AG09319 (cell line): ENCODE results near the genes CASZ1, MIIP and TNFRSF8.

GRCh38 chr1:10776170-10776914 is 20.1 kb downstream of the CASZ1 start:
- RRBS: no CpG with 5 or more reads among the region's 14 CpGs

GRCh38 chr1:10791476-10792674 is 4.6 kb downstream of the CASZ1 start:
- RRBS: no CpG with 5 or more reads among the region's 12 CpGs

DNA sequence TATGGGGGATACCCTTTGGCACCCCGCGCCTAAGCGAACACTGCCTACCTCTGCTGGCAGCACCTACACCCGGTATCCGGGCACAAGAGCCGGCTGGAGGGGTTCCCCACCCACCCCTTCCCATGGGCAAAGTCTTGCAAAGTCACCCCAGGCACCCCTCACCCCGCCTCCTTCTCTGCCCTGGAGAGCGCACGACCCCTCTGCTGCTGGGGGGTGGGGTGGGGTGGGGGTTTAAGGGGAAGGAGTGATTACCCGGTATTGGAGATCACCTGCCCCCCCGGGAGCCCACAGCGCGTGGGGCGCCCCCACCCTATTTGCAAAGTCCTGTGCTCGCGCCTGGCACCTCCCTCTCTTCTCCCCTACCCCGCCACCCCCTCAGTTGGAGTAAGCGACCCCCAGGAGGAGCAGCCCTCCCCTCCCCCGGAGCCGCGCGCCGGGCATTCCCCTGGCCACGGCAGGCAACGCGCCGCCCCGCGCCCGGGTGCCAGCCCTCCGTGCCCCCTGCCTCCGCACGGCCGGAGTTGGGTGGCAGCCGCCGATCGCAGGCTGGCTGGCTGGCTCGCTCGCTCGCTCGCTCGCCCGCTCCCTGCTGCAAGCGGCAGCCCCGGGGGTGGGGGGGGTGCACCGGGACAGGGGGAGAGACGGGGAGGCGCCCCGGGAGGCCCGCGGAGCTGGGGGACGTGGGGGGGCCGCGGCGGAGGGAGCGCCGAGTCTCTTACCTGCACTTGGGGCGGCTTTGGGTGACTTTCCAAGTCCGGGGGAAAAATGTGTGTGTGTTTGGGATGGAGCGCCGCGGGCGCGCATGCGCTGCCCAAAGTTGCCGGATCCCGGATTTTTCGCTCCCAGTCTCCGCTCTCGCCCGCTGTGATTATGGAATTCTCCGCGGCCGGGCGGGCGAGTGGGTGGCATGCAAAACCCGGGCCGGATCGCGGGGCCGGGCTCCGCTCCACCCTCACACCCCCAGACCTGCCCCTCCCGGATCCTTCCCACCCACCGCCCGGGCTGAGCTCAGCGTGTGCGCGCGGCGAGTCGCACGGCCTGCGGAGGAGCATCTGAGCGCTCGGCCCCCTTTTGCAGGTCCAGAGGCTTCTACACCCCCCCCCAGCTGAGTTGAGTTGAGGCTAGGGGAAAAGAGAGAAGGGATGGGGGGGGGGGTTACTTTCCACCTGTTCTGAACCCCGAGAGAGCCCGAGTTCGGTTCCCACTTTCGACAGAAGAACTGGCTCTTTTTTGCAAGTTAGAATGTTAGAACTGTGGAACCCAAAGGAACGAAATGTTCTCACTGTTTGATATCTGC is at the start of gene CASZ1:
CASZ1 (minus strand) TSS at position 802 of the 1,297 bp plus-strand sequence.
- RRBS: 2% methylated on average over 43 of the region's 100 CpGs

GRCh38 chr1:10819354-10820268 is 23.2 kb upstream of the CASZ1 start:
- RRBS: 92% methylated on average over 1 of the region's 25 CpGs

- RRBS: no CpG with 5 or more reads among the region's 14 CpGs
Measured at GRCh38 chr1:10862668-10863187, 66.3 kb upstream of the CASZ1 start.

GRCh38 chr1:11106981-11107581 is 7.4 kb upstream of the EXOSC10 start:
- RRBS: no CpG with 5 or more reads among the region's 4 CpGs

- RRBS: no CpG with 5 or more reads among the region's 3 CpGs
Measured at GRCh38 chr1:11125933-11126222, 26.2 kb upstream of the EXOSC10 start.

GRCh38 chr1:11314922-11315405 is 42.0 kb downstream of the UBIAD1 start:
- RRBS: no CpG with 5 or more reads among the region's 8 CpGs

DNA sequence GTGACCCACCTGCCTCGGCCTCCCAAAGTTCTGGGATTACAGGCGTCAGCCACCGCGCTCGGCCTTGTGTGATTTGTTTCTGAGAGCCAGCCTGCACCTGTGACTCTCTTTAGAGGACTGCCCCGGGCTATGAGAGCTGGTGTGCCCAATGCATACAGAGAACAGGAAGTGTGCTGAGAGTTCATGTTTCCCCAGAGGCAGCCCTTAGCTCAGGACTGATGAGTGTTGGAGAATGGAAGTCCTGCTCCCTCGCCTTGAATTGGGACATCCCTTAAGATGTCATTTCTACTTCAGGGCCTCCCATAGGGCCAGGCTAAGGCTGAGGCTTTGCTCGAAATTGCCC is 79.8 kb downstream of the UBIAD1 start:
- RRBS: no CpG with 5 or more reads among the region's 8 CpGs

DNA sequence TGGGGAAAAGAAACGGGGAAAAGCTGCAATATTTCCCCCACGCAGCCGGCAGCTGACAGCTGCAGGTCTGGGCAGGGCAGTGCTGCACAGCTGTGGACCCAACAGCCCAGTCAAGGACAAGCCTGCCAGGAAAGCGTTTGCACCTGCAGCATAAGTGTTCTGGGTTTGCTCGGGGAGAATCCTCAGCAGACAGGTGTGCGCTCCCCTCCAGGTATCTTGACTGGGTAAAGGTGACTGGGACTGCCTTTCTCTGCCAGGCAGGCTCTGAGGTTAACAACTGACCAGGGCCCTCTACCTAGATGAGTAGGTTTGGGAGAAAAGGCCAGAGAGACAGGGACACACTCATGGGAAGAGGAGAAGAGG is 53.3 kb downstream of the FBXO2 start:
- RRBS: no CpG with 5 or more reads among the region's 6 CpGs

- RRBS: no CpG with 5 or more reads among the region's 34 CpGs
Measured at GRCh38 chr1:11681394-11682116, 607 bp upstream of the MAD2L2 start.

DNA sequence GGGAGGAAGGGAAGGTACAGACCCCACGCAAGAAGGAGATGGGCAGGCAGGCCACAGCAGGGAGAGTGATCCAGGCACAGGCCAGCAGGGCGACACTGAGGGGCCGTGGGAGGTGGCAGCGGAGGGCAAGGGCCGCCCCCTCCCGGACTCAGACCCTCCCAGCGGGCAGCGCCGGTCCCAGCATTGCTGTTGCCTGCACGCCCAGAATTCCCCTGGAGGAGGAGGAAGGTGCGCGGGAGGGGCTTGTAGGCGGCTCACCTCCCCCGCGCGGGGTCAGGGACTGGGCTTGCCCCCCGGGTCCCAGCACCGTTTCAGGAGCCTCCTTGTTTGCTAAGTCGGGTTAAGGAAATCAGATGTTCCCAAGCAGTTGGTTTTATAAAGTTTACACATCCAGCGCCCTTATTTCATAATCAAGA is 416 bp downstream of the AGTRAP start:
- RRBS: no CpG with 5 or more reads among the region's 20 CpGs

DNA sequence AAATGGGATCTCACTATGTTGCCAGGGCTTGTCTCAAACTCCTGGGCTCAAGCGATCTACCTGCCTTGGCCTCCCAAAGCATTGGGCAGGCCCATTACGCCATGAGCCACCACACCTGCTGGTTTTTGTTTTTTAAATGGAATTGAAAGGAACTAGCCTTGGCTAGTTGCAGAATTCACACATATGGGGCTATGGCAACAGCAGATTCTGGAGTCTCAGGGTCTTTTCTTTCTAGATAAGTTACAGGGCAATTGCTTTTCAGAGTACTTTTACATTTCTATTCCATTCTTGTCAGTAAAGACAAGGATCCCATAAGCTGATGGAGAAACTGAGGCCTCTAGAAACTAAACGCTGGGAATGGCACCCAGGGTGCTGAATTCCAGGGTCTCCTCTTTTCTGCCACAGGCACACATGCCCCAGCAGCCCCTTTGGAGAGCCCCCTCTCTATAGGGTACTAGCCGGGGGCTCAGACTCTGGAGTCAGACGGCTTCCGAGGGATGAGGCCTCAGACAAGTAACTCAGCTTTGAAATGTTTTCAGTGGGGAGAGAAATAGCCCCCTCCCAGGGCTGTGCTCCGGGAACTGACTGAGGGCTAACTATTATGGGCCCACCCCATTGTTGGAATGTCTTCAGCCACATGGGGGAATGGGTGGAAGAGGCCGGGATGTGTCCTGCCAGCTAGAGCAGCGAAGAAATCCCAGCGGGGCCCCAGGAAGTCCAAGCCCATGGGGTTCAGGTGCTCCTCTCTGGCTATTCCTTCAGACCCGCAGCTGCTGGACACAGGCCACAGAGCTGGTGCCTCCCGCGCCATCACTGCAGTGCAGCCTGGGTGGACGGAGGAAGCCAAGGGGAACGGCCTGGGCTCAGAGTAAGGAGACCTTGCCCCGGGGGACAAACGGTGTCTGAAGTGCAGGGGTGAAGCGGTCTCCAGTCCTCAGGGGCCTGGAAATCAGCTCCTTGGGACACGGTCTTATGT is 18.9 kb downstream of the MTHFR start:
- RRBS: 10% methylated on average over 2 of the region's 19 CpGs

- RRBS: no CpG with 5 or more reads among the region's 21 CpGs
Measured at GRCh38 chr1:11792048-11793180, 13.3 kb downstream of the MTHFR start.

GRCh38 chr1:12001980-12002465 is 17.3 kb upstream of the MIIP start:
- RRBS: no CpG with 5 or more reads among the region's 10 CpGs

- RRBS: under 1% methylated on average over 20 of the region's 79 CpGs
Measured at GRCh38 chr1:12019106-12020112, at the start of gene MIIP. Gene MIIP, plus strand, starts transcription at chr1:12019498.

DNA sequence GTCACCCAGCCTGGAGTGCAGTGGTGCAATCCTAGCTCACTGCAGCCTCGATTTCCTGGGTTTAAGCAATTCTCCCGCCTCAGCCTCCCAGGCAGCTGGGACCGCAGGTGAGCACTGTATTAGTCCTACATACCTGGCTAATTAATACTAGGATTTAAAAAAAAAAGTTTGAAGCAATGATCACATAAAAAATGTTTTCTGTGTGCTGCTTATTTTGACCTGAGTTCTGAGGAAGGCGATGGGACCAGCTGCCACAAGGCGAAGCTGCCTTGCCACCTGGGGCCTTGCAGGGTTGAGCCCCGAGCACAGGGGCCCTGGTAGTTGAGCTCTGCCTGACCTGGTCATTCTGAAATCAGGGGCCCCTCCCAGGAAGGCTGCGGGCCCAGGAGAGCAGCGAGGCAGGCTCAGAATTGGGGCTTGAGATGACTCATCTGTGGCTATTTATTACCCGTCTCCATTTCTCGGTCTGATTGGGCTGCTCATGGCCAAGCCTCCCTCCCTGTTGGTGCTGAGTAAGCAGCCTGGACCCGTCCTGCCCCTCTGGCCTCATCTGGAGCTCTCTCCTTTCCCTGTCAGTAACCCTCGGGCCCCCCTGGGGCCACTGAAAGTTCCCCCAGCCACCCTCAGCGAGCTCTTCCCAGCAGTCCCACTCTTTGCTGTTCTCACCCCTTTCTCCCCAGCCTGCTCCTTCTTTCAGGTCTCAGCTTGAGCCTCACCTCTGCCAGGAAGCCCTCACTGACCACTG is 11.2 kb upstream of the TNFRSF8 start:
- RRBS: no CpG with 5 or more reads among the region's 13 CpGs

DNA sequence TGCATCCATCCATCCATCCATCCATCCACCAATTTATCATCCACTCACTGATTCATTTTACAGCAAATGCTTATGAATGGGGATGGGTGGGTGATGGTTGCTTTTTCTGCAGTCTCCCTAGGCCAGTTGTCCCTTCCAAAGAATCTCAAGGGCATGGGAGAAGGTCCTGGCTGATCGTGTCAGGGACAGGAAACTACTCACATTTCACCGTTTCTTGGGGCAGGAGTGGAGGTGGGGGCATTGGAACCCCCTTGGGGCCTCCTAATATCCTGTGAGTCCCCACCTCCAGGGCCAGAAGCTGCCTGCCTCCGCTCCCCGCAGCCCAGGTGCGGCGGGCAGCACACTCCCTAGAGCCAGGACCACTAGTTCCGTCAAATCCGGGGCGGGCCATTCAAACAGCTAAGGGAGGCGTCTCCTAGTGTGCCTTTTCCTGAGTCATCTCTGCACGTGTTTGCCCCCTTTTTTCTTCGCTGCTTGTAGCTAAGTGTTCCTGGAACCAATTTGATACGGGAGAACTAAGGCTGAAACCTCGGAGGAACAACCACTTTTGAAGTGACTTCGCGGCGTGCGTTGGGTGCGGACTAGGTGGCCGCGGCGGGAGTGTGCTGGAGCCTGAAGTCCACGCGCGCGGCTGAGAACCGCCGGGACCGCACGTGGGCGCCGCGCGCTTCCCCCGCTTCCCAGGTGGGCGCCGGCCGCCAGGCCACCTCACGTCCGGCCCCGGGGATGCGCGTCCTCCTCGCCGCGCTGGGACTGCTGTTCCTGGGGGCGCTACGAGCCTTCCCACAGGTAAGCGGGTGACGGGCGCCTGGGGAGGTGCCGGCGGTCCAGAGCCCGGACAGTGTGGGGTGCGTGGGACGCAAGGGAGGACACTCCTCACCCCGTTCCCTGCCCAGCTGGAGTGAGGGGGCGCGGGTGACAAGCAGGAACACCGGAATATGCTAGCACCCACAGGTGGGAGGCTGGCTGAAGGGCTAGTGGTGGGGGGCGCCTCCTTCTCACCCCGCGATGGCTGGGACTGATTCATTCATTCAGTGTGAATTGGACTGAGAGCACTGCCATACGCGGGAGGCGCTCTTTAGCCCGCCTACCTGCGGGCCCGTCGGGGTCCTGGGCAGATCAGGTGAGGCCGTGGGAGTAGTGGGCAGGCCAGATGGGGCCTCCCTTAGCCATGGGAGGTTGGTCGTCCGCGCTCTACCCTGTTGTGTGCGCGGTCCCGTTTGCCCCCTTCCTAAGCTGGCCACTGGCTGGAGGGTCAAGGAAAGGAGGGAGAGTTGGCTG is at the start of gene TNFRSF8:
TNFRSF8 (plus strand) TSS at position 431 of the 1,281 bp plus-strand sequence.
- RRBS: 6% methylated on average over 26 of the region's 77 CpGs

DNA sequence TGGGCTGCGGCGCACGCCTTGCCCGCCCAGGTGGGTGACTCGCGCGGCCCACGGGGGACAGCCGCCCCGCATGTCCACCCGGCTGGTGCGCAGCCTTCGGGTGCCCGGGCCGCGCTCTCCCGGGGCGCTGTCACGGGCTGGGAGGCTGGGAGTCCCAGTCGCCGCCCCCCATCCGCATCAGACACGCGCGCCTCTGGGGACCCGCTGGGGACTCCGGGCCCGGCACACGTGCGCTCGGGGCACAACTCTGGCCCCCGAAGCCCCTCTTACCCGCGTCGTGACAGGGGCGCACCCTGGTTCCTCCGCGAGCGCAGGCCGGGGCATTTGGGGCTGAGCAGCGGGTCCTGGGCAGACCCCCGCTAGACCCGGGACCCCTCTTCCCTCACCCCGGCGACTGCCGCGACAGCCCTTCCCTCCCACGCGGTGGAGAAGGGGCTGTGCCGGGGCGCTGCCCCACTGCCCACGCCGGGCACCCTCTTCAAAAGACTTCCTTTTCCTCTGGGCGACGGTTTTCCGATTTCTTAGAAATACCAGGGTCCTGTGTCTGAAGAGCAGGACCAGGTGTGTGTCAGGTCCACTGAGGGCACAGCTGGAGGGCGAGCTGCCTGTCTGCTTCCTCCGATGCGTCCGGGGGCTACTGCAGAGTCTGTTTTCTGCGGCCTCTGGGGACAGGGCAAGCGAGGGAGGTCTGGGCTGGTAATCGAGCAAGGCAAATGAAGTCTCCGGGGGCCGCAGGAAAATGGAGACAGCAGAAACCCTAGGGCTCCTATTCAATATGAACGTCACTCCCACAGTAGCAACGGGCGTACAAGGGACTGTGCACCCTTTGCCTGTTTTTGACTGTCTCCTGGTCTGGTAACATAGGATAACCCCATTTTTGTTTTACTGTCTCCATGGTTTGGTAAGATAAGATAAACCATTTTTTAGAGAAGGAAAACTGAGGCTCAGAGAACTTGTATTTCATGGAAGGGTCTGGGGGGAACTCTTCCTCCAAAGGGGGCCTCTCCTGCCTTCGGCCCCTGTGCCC is 662 bp downstream of the TNFRSF1B start:
- RRBS: 7% methylated on average over 23 of the region's 69 CpGs

DNA sequence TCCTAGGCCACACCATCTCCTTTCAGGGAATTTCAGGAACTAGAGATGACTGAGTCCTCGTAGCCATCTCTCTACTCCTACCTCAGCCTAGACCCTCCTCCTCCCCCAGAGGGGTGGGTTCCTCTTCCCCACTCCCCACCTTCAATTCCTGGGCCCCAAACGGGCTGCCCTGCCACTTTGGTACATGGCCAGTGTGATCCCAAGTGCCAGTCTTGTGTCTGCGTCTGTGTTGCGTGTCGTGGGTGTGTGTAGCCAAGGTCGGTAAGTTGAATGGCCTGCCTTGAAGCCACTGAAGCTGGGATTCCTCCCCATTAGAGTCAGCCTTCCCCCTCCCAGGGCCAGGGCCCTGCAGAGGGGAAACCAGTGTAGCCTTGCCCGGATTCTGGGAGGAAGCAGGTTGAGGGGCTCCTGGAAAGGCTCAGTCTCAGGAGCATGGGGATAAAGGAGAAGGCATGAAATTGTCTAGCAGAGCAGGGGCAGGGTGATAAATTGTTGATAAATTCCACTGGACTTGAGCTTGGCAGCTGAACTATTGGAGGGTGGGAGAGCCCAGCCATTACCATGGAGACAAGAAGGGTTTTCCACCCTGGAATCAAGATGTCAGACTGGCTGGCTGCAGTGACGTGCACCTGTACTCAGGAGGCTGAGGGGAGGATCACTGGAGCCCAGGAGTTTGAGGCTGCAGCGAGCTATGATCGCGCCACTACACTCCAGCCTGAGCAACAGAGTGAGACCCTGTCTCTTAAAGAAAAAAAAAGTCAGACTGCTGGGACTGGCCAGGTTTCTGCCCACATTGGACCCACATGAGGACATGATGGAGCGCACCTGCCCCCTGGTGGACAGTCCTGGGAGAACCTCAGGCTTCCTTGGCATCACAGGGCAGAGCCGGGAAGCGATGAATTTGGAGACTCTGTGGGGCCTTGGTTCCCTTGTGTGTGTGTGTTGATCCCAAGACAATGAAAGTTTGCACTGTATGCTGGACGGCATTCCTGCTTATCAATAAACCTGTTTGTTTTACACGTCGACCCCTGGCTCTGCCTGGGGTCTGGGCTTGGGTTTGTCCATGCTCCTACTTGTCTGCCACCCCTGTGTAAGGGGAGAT is 21.3 kb upstream of the VPS13D start:
- RRBS: no CpG with 5 or more reads among the region's 17 CpGs